Skin of body (tissue), 2 donors: Measurements from ENCODE around the genes OTUD6A, ZMYM3, CXorf49 and NHSL2.

DNA sequence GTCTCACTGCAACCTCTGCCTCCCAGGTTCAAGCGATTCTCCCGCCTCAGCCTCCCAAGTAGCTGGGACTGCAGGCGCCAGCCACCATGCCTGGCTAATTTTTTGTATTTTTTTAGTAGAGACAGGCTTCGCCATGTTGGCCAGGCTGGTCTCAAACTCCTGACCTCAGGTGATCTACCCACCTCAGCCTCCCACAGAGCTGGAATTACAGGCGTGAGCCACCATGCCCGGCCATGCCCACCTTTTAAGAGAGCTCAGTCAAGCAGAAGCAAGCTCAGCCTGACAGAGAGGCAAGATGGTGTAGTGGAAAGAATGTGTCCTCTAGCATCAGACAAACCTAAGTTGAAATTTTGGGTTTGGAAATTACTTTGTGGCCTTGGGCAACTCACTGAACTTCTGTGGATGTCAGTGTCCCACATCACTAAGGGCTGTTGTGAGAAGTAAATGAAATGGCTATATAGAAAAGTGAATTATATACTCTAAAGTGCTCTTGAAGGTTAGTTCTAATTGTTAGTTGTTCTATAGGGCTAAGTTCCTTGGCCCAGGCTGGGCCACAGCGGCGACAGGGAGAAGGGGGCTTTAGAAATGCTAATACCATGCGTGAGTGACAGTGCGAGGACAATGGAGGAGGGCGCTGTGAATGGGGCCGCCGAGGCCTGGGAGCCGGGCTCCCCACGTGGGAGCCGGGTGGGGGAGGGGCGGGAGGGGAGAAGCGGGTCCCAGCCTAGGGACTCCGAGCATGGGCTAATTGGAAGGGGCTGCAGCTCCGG lies 15.7 kb downstream of the PJA1 start:
- RAMPAGE, long total RNA: no peak

DNA sequence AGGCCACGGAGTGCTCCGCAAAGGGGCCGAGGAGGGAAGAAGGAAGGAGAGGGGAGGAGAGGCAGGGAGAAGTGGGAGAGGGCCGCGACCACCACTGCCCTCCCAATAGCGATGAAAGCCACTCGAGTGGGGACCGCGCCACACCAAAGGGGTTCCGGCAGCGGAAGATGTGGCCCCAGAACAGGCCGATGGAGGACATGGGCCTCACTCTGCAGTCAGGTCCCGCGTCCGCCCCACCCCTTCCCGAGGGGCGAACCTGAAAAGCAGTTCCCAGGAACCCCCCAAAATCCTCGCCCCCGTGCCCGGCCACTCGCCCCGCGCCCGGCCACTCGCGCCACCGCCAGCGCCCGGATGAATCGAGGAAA lies 283 bp downstream of the PJA1 start:
- RAMPAGE, long total RNA: no peak

GRCh38 chrX:69506329-69506741 lies 2.2 kb downstream of the NALF2 start:
- RAMPAGE, long total RNA: no peak

- RAMPAGE, long total RNA: no peak
These were observed at the start of gene OTUD6A for GRCh38 chrX:70062257-70062712. Gene OTUD6A (plus strand): TSS chrX:70062457.

GRCh38 chrX:70133570-70134570 lies 623 bp downstream of the IGBP1 start:
- RAMPAGE, long total RNA: start-site peak on the plus strand at chrX:70133918-70133942, 64 and 101 reads in 2 replicates

DNA sequence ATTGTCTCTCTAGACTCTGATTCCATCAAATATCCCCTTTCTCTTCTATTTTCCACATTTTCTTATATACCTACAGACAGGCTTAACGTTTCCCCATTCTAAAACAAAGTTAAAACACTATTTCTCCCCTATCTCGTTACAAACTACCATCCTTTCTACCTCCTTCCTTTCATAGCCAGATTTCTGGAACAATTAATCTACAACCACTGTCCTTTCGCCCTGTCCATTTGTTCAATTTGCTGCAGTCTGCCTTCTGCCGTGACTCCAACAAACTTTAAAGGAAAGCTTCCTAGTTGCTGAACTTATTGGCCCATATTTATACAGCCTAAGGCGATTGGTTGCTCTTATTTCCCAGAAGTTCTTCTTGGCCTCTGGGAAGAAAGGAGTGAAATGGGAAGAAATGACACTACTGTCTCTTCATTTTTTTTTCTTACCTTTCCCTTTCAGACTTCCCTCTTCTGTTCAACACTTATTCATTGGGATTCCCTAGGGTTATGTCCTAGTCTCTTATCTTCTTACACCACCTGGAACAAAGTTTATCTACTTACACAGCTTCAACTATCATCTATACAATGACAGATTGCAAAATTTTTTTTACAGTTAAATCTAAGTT lies 68.2 kb downstream of the SNX12 start:
- RAMPAGE, long total RNA: no peak

DNA sequence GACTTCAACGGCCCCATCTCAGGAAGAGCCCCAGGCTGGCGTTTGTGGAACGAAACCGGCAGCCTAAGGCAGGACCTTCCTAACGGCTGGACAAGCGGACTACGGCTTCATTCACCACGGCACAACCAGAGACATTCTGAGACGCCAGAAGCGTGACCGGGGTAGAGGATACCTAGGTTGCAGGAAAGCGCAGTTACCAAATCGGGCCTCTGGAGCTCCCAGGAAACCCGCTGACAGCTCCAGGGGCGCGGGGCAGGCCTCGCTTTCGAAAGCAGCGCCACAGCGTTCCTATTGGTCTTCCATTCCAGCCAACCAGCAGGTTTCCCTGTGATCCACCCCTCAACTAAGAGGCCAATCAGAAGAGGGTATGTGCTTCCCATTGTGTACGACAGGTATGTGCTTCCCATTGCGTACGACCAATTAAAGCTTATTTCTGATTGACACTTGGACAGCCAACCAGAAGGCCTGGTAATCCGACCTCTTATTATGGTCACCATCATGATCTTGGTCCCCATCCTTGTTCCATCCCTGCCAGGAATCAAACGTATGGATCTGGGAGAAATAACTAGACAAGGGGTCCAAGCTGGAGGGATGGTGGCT lies 14.9 kb downstream of the SNX12 start:
- RAMPAGE, long total RNA: no peak

DNA sequence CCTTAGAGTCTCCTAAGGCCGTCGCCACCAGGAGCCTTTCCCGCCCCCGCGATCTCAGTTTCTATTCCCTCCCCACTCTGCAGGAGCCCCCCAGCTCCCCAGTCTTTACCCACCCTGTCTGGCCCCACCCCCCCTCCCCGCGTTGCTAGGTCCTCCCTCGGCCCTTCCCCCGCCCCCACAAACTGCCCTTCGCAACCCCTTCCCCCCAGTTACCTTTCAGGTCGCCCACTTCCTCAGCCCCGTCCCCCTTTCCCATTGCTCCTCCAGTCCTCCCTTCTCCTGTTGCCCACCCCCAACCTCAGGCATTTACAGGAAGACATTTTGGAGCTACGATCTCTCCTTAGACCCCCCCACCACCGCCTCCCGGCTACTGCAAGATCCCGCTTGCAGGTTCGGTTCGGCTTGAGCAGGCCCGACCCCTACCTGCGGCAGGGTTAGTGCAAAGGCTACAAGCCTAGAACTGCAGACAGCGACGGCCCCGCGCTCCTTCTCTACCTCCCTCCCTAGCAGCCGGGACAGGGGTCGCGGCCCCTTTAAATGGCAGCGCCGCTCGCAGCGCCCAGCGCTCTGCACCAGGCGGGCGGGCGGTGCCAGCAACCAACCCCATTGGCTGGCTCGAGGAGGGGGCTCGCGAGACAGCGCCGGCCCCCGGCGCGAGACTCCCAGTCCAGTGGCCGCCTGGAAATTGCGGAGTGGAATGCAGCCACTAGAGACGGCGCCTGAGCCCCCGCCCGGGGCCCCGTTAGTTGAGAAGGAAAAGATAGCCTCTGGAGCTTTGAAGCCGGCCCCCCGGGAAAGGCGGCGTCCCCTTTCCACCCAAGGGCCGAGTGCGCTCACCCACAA lies at the start of gene ZMYM3:
Gene ZMYM3 (minus strand): TSS at position 535 of the 843 bp plus-strand sequence.
- RAMPAGE, long total RNA: no peak

DNA sequence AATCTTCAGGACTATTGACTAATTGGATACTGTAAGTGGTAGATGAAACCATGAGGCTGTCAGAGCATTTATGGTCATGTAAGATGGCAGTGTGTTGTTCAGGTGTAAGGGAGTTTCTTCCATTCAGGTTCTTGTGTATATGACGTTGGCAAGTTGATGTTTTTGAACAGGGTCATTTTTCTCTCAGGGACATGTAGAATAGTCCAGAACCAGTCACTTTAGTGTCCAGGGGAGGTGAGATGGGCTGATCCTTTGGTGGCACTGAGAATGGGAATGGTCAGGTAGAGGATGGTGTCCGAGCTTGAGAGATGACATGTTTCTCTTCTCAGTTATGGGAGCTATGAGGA lies 69.4 kb upstream of the OGT start:
- RAMPAGE, long total RNA: no peak

DNA sequence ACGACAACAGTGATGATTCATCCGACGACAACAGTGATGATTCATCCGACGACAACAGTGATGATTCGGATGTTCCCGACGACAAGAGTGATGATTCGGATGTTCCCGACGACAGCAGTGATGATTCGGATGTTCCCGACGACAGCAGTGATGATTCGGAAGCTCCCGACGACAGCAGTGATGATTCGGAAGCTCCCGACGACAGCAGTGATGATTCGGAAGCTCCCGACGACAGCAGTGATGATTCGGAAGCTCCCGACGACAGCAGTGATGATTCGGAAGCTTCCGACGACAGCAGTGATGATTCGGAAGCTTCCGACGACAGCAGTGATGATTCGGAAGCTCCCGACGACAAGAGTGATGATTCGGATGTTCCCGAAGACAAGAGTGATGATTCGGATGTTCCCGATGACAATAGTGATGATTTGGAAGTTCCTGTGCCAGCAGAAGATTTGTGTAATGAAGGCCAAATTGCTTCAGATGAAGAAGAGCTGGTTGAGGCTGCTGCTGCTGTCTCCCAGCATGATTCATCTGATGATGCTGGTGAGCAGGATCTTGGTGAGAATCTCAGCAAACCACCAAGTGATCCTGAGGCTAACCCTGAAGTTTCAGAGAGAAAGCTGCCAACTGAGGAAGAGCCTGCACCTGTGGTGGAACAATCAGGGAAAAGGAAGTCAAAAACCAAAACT lies 14.3 kb downstream of the CXCR3 start:
- RAMPAGE, long total RNA: no peak

DNA sequence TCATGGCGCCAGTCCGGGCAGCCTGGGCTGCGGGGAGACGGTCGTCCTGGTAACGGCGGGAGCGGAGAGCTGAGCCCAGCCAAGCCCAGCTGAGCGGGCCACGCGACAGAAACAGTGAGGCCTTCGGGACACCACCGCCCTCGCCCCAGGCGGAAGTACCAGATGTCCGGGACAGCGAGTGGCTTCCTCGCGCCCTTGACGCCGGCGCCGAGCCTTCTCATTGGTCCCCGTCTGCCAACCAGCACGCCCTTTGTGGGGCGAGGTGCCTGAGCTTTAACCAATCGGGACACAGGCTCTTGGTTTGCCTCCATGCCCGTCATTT lies at the start of gene CXorf49:
Gene CXorf49 (minus strand): TSS at position 138 of the 322 bp plus-strand sequence.
- RAMPAGE, long total RNA: no peak

DNA sequence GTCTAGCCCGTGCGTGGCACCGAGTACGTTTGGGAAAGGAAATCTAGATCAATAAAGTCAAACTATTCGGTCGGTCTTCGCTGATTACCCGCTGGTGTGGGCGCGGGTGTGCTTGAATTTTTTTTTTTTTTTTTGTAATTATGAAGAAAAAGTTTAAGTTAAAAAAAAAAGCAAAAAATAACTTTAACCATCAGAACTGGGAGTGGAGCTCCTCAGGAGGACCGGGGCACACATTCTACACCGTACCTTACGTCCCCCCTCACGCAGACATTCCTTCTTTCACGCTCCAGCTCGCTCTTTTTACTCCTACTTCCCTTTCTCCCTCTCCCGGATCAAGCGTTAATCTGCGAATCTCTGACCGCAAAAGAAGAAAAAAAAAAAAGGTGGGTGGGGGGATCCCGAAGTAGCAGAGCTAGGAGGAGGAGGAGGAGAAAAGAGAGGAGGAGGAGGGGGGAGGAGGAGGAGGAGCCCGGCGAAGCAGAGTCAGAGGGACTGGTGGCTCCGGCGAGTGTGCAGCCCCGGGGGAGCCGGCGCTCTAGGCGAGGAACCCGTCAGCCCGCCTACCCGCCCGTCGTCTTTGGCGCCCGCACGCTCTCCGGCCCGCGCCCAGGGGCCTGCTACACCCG lies at the start of gene NHSL2:
Gene NHSL2 (plus strand): TSS at position 486 of the 626 bp plus-strand sequence.
- RAMPAGE, long total RNA: no peak

GRCh38 chrX:71935660-71936065 lies 25.0 kb downstream of the NHSL2 start:
- RAMPAGE, long total RNA: no peak

GRCh38 chrX:72101277-72102332 lies 80.0 kb upstream of the PIN4 start:
- RAMPAGE, long total RNA: no peak

- RAMPAGE, long total RNA: no peak
These were observed 73.3 kb upstream of the PIN4 start for GRCh38 chrX:72108147-72108758.

GRCh38 chrX:72272931-72273558 lies 4.0 kb downstream of the RPS4X start:
- RAMPAGE, long total RNA: no peak

GRCh38 chrX:72273559-72274008 lies 3.5 kb downstream of the RPS4X start:
- RAMPAGE, long total RNA: no peak

- RAMPAGE, long total RNA: no peak
These were observed 48.7 kb upstream of the PABPC1L2A start for GRCh38 chrX:73127952-73128396.

GRCh38 chrX:73563982-73564473 lies 1.0 kb downstream of the CHIC1 start:
- RAMPAGE, long total RNA: no peak

- RAMPAGE, long total RNA: no peak
These were observed 281.4 kb downstream of the CHIC1 start for GRCh38 chrX:73844336-73844920.